LUHMES (cell line): ENCODE data around the genes MPHOSPH8, GJB2, IL17D and SKA3.

DNA sequence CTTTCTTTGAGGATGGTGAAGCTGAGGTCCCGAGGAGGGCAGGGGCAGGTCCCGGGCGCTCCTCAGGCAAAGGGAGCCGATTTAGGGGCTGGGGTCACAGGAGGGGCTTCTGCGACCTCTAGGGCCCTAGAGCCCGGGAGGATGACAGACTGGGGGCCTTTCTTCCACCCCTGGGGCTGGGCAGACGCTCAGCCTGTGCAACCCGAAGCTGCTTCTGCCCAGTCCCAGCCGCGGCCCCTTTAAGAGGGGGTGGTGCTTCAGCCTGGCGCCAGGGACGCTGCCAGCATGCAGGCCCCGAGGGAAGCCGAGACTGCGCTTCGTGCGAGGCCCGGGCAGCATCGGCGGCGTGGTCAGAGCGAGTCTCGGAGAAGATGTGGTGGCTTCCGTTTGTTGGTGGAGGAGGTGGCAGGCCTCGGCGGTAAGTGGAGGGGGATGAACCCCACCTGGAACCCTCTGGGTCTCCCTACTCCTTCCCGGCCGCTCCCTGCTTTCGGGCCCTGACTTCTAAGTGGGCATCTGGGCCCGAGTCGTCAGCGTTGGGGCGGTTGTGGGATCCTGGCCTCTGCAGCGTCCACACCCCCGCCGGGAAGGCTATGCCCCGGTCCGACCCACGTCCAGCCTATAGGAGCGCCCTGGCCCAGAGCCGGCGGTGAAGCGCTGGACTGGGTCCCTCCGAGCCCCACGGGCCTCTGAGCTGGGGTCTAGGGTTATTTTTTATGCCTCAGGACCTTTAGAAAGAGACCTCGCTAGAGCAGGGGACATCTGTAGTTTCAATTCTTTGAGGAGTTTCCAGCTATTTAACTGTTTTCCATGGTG, 986.4 kb downstream of the TUBA3C start:
- PRO-cap: no peak

DNA sequence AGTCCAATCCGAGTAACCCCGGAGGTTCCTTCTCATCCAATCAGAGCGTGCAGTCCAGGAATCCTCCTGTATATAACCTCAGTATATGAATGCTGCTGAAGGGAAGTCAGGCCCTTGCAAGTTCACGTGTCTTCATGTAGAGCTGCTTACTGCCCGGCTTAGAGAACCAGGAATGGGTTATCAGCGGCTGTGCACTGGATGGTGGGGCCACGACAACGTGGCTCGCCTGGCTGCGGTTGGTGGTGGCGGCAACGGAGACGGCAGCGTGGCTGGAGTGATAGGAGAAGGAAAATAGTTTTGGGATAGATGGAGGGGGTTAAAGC, 63.2 kb downstream of the TUBA3C start:
- PRO-cap: no peak

DNA sequence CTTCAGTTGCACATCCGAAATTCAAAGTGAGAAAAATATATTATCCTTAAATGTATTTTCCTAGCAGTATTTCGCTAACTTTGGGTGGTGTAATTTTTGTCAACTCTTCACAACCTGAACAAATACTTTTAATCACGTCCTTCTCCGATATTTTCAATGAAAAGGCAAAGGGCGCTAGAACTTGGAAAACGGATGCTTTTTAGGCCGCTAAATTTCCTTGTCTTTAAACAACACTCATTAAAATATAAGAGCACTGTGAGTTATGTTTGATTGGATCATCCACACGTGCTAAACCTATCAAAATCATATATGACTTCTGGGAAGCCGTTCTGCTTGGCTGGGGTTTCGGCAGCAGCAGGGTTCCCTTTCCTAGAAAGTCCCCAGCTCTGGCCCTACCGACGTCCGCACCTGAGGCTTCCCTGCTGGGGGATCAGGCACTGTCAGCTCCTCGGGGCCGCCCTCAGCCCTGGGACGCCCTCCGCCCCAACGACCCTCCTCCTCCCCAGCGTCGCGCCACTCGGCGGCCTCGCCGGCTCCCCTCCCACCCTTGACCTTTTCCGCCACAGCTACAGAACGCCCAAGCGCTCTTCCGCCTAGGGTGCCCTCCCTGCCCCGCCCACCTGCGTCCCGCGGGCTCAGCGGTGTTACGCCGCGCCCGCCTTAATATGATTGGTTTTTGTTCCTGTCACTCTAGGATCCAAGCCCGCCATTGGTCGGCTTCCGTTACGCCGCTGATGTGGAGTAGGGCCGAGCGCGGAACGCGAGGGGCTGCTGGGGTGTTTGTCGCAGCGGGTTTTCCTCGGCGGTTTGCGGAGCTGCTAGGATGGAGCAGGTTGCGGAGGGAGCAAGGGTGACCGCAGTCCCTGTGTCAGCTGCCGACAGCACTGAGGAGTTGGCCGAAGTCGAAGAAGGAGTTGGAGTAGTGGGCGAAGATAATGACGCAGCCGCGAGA, at the start of gene MPHOSPH8:
Gene MPHOSPH8 (plus strand): TSS at position 734 of the 952 bp plus-strand sequence.
- PRO-cap: bidirectional peak, plus-strand start at position 744 of the sequence, minus-strand start at position 432 of the sequence

DNA sequence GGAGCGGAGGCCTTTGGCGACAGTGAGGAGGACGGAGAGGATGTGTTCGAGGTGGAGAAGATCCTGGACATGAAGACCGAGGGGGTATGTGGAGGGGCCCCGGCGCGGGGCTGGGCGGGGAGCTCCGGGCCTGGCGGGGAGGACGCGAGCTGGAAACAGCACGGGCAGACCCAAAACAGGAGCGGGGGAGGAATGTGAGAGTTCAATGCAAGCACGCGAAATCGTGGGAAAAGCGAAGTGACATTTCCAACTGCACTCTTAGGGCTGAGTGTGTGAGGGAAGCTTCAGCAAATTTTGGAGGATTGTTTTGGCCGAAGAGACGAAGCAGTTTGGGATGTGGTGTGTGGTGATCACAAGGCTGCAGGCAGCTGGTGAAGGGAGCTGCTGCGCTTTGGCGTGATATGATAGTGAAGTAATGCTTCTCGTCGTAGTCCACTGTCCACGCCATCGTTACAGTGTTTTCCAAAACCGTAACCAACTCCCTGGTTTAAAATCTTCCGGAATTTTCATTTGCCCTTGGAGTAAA, 482 bp downstream of the MPHOSPH8 start:
- PRO-cap: no peak

DNA sequence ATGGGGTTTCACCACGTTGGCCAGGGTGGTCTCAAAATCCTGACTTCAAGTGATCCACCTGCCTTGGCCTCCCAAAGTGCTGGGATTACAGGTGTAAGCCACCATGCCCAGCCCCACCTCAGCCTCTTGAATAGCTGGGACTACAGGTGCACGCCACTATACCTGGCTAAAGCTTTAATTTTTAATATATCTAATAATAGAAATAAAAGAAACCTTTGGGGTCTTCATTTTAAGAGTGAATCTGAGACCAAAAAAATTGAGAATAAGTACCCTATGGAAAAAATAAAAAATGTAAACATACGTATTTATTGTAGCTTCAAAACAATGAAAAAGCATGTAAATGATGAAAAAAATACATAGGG, 14.7 kb downstream of the ZMYM5 start:
- PRO-cap: no peak

- PRO-cap: no peak
Measured at GRCh38 chr13:19862311-19863189, 899 bp downstream of the ZMYM5 start.

DNA sequence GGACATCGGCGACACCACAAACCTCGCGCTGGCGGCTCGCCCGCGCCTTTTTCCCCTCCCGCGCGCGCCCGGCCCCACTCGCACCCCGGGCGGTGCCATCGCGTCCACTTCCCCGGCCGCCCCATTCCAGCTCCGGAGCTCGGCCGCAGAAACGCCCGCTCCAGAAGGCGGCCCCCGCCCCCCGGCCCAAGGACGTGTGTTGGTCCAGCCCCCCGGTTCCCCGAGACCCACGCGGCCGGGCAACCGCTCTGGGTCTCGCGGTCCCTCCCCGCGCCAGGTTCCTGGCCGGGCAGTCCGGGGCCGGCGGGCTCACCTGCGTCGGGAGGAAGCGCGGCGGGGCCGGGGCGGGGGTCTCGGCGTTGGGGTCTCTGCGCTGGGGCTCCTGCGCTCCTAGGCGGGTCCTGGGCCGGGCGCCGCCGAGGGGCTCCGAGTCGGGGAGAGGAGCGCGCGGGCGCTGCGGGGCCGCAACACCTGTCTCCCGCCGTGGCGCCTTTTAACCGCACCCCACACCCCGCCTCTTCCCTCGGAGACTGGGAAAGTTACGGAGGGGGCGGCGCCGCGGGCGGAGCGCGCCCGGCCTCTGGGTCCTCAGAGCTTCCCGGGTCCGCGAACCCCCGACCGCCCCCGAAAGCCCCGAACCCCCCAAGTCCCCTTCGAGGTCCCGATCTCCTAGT, at the start of gene GJB2:
Gene GJB2 (minus strand): TSS at position 469 of the 674 bp plus-strand sequence.
- PRO-cap: no peak

DNA sequence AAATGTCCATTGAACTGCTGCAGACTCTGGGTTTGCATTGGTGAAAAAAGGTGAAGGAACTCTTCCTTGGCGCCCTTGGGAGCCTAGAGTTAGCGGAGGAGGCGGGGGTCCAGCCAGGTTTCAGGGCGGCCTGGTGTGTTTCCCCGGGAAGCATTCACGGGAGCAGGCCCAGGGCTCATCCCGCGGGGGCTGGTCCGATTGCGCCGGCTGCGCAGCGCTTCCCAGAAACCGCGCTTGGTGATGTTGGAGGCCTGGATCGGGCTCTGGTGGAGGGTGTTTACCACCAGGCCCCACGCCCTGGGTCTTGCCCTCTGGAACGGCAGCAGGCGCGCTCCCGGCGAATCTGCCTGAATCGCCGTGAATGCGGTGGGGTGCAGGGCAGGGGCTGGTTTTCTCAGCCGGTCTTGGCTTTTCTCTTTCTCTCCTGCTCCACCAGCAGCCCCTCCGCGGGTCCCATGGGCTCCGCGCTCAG, 69.2 kb upstream of the GJB6 start:
- PRO-cap: no peak

- PRO-cap: no peak
Measured at GRCh38 chr13:20301759-20302266, 69.7 kb upstream of the GJB6 start.

DNA sequence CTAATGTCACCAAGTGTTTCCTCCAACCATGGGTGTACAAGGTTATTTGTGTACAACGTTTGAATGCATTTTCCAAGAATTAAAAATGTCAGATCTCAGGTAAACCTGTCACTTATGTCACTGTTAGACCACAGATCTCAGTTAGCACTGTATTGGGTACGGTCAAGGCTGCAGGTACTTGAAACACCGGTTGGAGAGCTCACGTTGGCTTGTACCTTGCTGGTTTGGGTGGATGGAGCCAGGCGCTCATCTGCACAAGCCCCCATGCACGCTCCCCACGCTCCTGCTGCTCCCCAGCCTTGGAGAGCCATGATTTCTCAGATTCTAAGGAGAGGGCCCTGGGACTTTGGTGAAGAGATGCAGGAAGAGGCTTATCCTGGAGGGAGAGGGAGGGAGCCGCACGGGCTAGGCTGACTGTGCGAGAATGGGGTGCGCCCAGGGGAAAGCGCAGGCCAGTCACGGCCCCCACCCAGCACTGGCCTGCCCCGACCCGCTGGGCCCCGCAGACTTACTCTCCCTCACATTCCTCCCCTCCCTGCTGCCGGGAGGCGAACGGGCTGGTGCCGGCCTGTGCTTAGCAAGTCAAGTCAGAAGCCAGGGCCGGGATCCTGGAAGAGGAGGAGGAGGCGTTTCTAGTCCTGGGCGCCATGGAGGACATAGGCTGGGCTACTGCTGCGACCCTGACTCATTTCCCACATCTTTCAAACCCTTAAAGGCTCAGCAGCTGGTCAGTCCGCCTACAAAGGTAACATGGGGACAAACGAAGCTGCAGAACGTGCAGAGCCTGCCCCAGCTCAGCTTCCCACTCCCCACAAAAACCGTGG, 120.1 kb downstream of the CRYL1 start:
- PRO-cap: no peak

GRCh38 chr13:20480519-20481020, 45.1 kb downstream of the CRYL1 start:
- PRO-cap: no peak

DNA sequence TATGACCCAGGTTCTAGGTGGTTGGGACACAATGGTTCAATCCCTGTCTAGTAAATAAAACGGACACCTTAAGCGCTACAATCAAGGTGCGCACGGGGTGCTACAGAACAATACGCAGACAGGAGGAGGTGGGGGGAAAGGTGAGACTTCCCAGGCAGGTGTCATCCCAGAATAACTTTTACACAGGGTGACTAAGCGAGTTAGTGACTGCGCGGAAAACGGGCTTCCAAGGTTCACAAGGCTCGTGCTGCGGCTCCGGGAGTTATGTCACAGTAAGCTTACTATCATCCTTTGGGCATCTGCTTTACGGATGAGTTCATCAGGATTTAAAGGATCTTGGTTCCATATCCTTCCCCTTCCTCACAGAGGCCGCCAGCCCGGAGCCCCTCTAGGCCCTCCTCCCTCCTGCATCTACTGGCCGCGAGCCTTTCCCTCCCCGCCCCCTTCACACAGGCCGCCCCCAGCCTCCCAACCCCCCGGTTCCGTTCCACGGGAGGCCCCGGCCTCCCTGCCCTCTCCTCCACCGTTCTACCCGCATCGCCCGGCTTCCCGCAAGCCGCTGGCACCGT, 479 bp upstream of the IFT88 start:
- PRO-cap: bidirectional peak, plus-strand start at position 484 of the sequence, minus-strand start at position 384 of the sequence

DNA sequence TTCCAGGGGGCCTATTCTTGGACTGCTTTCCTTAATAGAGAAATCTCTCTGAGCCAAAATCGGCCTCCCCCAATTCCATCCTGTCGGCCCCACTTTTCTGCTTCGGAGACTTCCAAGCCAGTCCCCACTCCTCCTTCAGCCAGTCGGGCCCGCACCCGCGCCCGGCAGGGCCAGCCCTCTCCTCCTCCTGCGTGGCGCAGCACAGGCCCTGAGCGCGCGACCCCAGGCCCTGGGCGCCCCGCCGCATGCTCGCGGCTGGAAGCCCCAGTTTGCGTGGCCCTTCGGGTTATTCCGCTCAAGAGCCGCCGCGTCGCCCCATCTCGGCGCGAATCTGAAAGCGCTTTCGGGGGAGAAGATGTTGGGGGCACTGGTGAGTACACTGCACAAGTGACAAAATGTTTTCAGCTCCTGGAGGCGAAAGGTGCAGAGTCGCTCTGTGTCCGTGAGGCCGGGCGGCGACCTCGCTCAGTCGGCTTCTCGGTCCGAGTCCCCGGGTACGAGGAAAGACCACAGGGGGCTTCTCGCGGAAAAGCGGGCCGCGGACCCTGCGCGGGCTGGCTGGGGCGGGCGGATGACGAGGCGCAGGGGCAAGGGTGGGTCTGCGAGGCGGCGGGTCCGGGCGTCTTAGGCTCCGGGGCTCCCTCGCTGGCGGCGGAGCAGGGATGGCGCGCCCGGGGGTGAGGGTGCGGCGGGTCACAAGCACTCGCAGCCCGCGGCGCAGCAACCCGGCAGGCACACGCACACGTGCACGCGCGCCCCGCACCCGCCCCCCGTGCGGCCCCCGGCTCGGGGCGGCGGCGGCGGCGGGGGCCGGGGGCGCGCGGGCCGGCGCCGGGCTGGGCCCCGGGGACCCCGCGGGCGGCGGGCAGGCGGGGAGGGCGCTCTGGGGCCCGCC, at the start of gene IL17D:
Gene IL17D (plus strand): TSS at position 749 of the 895 bp plus-strand sequence.
- PRO-cap: bidirectional peak, plus-strand start at position 786 of the sequence, minus-strand start at position 751 of the sequence

- PRO-cap: no peak
Measured at GRCh38 chr13:20703846-20704015, 232 bp downstream of the IL17D start.

GRCh38 chr13:20704016-20704780, 699 bp downstream of the IL17D start:
- PRO-cap: bidirectional peak, plus-strand start at chr13:20704470, minus-strand start at chr13:20704158

DNA sequence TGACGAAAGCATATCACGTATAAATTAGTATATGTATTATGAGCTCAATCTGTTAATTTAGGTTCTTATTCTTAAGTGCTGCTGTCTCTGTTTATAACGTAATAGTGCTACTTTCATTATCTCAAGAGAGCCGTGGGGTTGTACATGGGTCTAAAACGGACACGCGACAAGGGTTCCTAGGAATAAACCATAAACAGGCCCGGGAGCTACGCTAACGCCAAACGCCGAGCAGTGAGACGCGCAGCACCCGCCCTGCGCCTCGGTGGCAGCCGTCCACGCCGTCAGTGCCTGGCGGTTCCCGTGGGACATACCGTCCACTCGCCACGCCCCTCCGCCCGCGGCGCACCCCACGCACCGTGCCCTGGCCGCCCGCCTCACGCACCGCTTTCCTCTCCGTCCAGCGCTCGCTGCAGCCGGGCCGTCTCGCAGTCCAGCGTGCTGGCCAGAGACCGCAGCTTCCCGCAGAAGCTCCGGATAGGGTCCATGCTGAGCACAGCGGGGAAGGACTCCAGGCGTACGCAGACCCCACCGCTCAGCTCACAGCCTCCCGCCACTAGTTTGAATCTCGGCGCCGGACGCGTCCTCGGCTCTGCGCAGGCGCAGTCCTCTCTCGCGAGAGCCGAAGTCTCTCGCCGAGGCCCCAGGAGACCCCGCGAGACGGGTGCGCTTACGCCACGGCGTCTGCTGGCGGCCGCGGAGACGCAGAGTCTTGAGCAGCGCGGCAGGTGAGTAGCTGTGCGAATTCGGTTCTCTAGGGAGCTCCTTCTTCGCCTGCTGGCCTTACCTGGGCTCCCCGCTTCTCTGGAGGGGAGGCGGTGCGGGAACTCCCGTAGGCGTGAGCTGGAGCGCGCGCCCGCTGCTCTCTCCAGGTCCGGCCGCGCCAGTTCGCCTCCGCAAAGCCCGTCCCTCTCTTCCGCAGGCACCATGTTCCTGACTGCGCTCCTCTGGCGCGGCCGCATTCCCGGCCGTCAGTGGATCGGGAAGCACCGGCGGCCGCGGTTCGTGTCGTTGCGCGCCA, at the start of gene SKA3:
Gene SKA3 (minus strand): TSS at position 560 of the 1,018 bp plus-strand sequence.
- PRO-cap: unidirectional peak, minus-strand start at position 287 of the sequence; bidirectional peak, plus-strand start at position 674 of the sequence, minus-strand start at position 555 of the sequence; bidirectional peak, plus-strand start at position 924 of the sequence, minus-strand start at position 974 of the sequence

DNA sequence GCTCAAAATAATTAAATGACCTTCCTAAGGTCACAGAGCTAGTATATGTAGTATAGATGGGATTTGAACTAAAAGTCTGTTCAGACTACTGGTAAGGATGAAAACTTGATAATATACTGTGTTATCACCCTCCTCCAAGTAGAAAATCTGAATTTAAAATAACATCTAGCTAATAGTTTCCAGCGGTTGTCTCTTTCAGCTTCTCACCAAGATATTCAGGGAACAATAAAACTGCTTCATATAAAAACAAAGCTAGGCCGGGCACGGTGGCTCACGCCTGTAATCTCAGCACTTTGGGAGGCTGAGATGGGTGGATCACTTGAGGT, 31.8 kb downstream of the ZDHHC20 start:
- PRO-cap: no peak

DNA sequence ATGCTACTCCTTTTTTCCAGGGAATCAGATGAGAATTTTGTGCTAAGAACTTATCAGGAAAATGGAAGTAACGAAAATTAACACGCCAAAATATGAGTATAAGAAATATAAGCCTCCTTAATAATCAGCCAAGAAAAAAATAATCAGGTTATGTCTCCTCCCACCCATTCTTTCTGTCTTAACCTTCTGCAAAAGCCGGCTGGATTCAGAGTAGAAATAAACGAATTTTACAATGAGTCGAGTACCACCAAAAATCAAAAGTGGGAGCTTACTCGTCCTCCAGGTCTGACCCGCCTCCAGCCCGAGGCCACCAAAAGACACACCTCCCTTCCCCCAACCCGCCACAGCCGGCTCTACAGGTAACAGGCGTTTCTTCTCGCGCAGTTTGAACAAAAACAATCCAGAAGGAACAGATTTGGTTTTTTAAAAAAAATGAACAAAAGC, 841 bp downstream of the ZDHHC20 start:
- PRO-cap: unidirectional peak, plus-strand start at position 340 of the sequence

DNA sequence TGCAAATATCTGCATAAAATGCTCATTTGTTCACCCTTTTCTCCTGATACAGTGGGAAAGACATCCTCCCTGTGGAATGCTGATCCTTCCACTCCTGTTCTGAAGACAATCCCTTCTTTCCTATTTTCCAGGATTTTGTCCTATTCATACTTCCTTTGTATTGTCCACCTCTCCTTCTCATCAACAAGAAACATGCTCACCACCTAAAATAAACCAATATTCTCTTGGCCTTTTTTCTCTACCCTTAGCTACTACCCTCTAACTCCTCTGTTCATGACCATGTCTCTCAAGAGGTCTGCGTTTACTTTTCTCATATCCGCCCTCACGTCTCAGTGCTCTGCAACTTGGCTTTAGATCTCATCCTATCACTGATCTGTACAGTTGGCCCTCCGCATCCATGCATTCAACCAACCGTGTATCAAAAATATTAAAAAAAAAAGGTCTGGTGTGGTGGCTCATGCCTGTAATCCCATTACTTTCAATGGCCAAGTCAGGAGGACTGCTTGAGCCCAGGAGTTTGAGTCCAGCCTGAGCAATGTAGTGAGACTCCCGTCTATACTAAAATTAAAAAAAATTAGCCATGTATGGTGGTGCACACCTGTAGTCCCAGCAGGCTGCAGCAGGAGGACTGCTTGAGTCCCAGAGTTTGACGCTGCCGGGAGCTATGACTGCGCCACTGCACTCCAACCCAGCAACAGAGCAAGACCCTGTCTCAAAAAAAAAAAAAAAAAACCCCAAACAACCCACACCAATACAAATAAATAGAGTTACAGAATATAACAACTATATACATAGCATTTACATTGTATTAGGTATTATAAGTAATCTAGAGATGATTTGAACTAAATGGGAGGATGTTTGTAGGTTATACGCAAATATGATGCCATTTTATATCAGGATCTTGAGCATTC, 65.9 kb downstream of the MICU2 start:
- PRO-cap: no peak

DNA sequence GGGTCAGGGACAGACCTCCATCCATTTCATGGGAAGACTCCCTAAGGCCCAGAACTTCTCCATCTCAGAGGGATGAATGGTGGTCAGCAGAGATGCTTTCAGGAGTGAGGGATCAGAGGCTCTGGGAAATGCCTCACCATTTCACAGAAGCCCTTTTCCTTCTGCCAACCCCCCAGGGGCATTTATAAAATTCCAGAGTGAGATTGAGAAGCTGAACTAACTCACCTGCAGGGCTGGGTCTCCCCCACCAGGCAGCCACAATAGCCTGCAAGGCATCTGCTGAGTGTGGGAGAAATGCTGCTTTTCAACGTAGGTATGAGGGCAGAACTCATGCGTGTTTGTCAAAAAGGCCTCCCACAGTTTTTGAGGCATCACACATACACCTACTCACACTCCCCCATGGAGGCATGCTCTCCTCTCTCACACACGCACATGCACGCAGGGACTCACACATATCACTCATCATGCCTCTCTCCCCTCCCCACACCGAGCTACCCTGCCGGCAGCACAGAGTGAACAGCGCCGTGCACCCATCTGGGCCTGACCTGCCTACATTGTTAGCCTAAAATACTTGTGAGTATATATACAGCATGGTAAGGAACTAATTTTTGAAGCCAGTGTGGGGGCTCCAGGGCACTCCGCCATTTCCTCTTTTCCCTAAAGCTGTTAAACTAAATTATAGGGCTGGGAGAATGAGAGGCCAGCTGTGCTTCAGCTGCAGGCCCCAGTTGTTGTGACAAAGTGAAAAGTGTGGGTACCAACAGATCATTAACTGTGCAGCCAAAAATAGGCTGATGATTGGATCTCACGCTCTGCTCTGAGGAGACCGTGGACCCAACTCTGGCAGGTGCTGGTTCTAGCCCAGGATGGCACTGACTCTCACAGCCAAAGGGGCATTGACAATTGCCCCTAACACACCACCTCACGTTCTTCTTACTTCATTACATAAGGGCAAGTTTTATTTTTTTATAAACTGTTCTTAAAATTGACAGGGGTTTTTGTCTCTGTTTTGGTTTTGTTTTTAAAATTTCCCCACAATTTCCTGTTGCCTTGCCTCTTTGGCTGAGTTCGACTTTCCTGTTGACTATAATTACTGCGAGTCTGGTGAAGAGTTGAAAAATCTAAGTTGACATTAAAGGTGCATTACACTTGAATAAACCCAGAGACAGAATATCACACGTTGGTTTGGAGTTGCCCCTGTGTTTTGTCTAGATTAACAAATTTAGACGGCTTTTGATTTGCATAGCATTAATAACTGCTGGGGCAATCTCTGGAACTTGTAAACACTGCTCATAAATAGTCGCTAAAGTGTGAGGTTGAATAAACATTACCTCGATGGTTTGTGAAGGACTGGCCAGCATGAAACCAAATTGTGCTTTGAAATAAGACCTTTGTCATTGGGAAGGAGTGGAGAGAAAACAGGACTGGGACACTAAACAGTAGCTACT, 390.9 kb downstream of the FGF9 start:
- PRO-cap: no peak